Keratinocyte (primary cell): ENCODE data around the gene MPRIP.

GRCh38 chr17:15817477-15818030 lies 85.5 kb downstream of the TBC1D26 start:
CAGE:
- cytosol, long polyA minus RNA: no peak
- cytosol, long polyA plus RNA: no peak
- long polyA plus RNA: no peak
- nucleus, long polyA minus RNA: no peak
- nucleus, long polyA plus RNA: no peak

GRCh38 chr17:16024763-16025386 lies 25.3 kb downstream of the TTC19 start:
CAGE:
- cytosol, long polyA minus RNA: no peak
- cytosol, long polyA plus RNA: no peak
- long polyA plus RNA: no peak
- nucleus, long polyA minus RNA: no peak
- nucleus, long polyA plus RNA: no peak

DNA sequence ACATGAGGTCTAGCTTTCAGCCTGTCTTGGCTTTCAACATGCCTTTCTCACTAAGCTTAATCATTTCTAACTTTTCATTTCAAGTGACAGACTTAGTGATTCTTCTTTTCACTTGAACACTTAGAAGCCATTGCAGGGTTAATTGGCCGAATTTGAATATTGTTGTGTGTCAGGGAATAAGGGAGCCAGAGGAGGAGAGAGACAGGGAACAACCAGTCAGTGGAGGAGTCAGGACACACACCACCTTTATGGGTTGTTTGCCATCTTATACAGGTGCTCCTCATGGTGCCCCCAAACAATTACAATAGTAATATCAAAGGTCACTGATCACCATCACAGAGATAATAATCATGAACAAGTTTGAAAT lies 37.3 kb downstream of the TTC19 start:
CAGE:
- cytosol, long polyA minus RNA: no peak
- cytosol, long polyA plus RNA: no peak
- long polyA plus RNA: no peak
- nucleus, long polyA minus RNA: no peak
- nucleus, long polyA plus RNA: no peak

DNA sequence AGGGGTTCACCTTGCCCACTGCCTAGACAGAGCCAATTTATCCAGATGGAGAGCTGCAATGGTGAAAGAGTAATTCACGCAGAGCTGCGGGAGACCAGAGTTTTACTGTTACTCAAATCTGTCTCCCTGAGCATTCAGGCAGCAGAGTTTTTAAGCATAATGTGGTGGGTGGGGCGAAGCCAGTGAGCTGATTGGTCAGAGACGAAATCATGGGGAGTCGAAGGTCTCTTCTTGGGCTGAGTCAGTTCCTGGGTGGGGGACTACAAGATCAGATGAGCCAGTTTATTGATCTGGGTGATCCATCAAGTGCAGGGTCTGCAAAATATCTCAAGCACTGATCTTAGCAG lies 26.7 kb downstream of the PIGL start:
CAGE:
- cytosol, long polyA minus RNA: no peak
- cytosol, long polyA plus RNA: no peak
- long polyA plus RNA: no peak
- nucleus, long polyA minus RNA: no peak
- nucleus, long polyA plus RNA: no peak

CAGE:
- cytosol, long polyA minus RNA: no peak
- cytosol, long polyA plus RNA: no peak
- long polyA plus RNA: no peak
- nucleus, long polyA minus RNA: no peak
- nucleus, long polyA plus RNA: no peak
Observed at GRCh38 chr17:16298066-16298438, 55.2 kb downstream of the CENPV start.

GRCh38 chr17:16342533-16343177 lies 10.6 kb downstream of the CENPV start:
CAGE:
- cytosol, long polyA minus RNA: no peak
- cytosol, long polyA plus RNA: no peak
- long polyA plus RNA: no peak
- nucleus, long polyA minus RNA: no peak
- nucleus, long polyA plus RNA: no peak

CAGE:
- cytosol, long polyA minus RNA: no peak
- cytosol, long polyA plus RNA: no peak
- long polyA plus RNA: no peak
- nucleus, long polyA minus RNA: no peak
- nucleus, long polyA plus RNA: no peak
Observed at GRCh38 chr17:16398436-16399138, 16.8 kb upstream of the TRPV2 start.

DNA sequence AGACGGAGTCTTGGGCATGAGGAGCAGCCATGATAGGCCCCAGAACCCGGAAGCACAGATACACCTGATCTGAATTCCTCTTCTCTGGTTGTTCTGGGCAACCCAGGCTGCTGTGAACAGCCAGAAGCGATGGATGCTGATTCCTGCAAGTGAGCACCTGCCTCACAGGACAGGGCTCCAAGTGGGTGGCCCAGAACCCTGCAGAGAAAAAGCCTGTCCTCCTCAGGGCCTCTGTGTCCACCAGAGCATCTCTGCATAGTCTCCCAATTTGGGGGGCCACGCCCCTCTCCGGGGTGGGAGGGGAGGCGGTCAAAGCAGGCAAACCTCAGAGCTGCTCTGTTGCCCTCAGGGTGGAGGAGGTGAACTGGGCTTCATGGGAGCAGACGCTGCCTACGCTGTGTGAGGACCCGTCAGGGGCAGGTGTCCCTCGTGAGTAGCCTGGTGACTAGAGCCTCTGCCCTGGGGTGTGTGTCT lies 19.2 kb downstream of the TRPV2 start:
CAGE:
- cytosol, long polyA minus RNA: no peak
- cytosol, long polyA plus RNA: no peak
- long polyA plus RNA: no peak
- nucleus, long polyA minus RNA: no peak
- nucleus, long polyA plus RNA: no peak

DNA sequence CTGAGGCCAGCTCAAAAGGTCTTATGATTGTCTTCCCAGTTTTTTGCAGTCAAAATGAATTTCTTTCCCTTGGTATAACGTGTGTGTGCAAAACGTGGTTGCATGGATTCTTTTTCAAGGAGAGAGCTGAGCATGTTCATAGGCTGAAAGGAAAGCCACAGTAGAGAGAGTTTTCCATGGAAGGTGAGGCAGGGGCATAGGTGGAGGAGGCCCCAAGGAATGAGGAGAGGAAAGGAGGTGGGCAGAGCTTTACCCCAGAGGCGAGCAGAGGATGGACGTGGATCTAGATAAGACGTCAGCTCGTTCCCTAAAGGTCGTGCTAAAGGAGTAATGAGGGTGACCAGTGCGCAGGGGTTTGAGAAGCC lies 22.8 kb downstream of the TRPV2 start:
CAGE:
- cytosol, long polyA minus RNA: no peak
- cytosol, long polyA plus RNA: no peak
- long polyA plus RNA: no peak
- nucleus, long polyA minus RNA: no peak
- nucleus, long polyA plus RNA: no peak

DNA sequence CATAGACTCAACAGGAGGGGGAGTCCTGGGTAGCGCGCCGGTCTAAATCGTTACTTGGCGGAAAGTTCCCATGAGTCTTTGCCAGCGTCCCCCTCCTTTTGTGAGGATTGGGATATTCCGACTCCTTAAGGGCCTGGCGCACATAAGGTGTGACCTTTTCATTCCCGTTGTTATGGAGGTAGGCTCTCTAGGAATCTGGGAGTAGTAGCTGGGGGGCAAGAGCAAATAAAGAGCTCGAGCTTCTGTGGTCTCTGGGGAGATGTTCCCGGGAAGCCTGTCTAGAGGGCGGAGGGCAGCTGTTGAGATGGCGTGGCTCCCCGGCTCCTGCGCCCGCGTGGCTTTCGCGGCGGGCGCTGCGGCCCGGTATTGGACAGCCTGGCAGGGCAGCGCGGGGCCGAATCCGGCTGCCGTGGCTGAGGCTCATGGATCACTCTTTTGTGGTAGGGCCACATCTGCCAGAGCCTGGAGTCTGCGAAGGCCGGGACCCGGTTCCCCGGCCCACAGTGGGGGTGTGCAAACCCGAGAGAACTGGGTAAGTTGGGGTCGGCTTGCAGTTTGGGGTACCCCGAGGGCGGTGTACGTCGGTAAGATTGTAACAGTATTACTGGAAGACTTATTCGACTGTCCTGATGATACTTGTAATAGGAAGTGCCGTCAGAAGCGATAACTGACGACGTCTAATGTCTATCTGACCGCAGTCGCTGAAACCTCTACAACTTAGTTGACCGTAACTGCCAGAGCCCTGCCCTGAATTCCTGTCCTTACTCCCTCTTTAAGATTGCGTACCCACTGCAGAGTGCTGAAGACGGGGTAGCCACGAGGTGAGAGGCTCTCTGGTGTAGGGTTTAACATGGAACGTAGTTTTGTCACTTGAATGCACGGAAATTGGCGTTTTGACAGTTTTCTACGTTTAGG lies 23.8 kb downstream of the TRPV2 start:
CAGE:
- cytosol, long polyA minus RNA: start-site peak on the plus strand centred at position 173 of the sequence, 7 bp wide, 20 reads
- cytosol, long polyA plus RNA: start-site peak on the plus strand centred at position 155 of the sequence, 54 bp wide, 1,033 and 110 reads in 2 replicates
- long polyA plus RNA: no peak
- nucleus, long polyA minus RNA: no peak
- nucleus, long polyA plus RNA: start-site peak on the plus strand centred at position 166 of the sequence, 31 bp wide, 477 and 50 reads in 2 replicates

DNA sequence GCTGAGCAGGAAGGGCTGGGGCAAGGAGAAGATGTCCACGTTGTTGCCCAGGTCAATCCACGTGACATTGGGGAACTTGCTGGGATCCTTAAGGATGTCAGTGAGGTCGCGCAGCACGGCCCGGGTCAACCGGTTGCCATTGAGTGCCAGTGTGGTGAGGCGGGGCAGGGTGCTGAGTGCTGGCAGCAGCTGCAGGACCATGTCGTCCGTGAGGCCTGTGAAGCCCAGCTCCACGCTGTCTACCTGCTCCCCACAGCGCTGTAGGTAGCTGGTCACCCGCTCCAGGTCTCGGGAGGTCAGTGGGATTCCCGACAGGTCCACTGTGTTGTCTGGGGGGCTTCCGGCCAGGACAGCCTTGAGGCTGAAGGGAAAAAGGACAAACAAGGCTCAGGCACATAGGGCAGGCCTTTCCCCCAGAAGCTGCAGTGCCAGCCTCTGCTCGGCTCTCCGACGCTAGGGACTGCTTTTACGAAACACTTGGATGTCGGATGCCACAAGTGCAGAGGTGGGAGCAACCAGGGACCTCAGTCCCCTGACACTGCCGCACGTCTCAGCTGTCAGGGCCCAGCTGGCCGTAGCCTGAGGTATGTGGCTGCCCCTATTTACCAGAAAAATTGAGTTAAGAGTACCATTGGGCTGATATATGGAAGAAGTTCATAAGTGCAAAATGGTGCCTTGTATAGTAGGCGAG lies 28.5 kb downstream of the TRPV2 start:
CAGE:
- cytosol, long polyA minus RNA: no peak
- cytosol, long polyA plus RNA: no peak
- long polyA plus RNA: no peak
- nucleus, long polyA minus RNA: no peak
- nucleus, long polyA plus RNA: no peak

CAGE:
- cytosol, long polyA minus RNA: no peak
- cytosol, long polyA plus RNA: no peak
- long polyA plus RNA: no peak
- nucleus, long polyA minus RNA: start-site peak on the plus strand at chr17:16456051-16456313, 8 reads
- nucleus, long polyA plus RNA: no peak
Observed at GRCh38 chr17:16455723-16456529, 36.1 kb downstream of the LRRC75A start.

CAGE:
- cytosol, long polyA minus RNA: no peak
- cytosol, long polyA plus RNA: no peak
- long polyA plus RNA: no peak
- nucleus, long polyA minus RNA: no peak
- nucleus, long polyA plus RNA: no peak
Observed at GRCh38 chr17:16464535-16465145, 27.4 kb downstream of the LRRC75A start.

DNA sequence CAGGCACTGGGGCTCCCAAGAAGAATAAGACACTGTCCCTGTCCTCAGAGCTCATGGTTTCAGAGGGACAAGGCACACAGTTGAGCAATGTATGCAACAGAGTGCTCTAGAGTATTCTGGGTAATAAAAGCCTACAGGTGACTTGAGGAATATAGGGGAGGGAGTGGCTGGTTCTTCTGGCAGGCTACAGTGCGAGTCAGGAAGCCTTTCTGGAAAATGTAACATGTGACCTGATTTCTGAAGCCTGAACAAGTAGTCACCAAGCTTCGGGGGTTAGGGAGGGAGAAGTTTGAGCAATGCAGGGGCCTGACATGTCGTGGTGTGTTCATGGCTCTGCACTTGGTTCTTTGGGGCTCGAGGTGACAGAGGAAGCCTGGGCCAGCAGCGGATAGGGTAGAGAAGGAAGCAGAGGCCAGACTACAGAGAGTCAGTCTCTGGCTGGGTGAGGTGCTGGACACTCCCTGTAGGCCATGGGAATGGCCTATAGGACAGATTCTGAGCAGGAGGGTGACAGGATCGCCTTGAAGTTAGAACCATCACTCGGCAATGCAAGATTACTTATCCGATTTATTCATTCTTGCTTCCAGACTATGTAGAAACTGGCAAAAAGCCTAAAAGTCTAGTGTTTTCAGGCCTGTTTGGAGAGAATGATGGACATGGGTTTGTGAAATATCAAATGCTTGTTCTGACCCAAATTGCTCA lies 16.1 kb upstream of the LRRC75A start:
CAGE:
- cytosol, long polyA minus RNA: no peak
- cytosol, long polyA plus RNA: no peak
- long polyA plus RNA: no peak
- nucleus, long polyA minus RNA: no peak
- nucleus, long polyA plus RNA: no peak

GRCh38 chr17:16521143-16521446 lies 29.1 kb upstream of the LRRC75A start:
CAGE:
- cytosol, long polyA minus RNA: no peak
- cytosol, long polyA plus RNA: no peak
- long polyA plus RNA: no peak
- nucleus, long polyA minus RNA: no peak
- nucleus, long polyA plus RNA: no peak

GRCh38 chr17:17041886-17042769 lies at the start of gene MPRIP:
Gene MPRIP (plus strand): TSS chr17:17042457.
CAGE:
- cytosol, long polyA minus RNA: no peak
- cytosol, long polyA plus RNA: no peak
- long polyA plus RNA: no peak
- nucleus, long polyA minus RNA: no peak
- nucleus, long polyA plus RNA: start-site peak on the plus strand at chr17:17042380-17042549, 46 and 20 reads in 2 replicates

CAGE:
- cytosol, long polyA minus RNA: no peak
- cytosol, long polyA plus RNA: no peak
- long polyA plus RNA: no peak
- nucleus, long polyA minus RNA: no peak
- nucleus, long polyA plus RNA: no peak
Observed at GRCh38 chr17:17126467-17126994, 79.6 kb downstream of the PLD6 start.

CAGE:
- cytosol, long polyA minus RNA: no peak
- cytosol, long polyA plus RNA: no peak
- long polyA plus RNA: no peak
- nucleus, long polyA minus RNA: no peak
- nucleus, long polyA plus RNA: no peak
Observed at GRCh38 chr17:17136146-17136516, 70.0 kb downstream of the PLD6 start.

GRCh38 chr17:17191245-17191862 lies 14.8 kb downstream of the PLD6 start:
CAGE:
- cytosol, long polyA minus RNA: no peak
- cytosol, long polyA plus RNA: no peak
- long polyA plus RNA: no peak
- nucleus, long polyA minus RNA: no peak
- nucleus, long polyA plus RNA: no peak

DNA sequence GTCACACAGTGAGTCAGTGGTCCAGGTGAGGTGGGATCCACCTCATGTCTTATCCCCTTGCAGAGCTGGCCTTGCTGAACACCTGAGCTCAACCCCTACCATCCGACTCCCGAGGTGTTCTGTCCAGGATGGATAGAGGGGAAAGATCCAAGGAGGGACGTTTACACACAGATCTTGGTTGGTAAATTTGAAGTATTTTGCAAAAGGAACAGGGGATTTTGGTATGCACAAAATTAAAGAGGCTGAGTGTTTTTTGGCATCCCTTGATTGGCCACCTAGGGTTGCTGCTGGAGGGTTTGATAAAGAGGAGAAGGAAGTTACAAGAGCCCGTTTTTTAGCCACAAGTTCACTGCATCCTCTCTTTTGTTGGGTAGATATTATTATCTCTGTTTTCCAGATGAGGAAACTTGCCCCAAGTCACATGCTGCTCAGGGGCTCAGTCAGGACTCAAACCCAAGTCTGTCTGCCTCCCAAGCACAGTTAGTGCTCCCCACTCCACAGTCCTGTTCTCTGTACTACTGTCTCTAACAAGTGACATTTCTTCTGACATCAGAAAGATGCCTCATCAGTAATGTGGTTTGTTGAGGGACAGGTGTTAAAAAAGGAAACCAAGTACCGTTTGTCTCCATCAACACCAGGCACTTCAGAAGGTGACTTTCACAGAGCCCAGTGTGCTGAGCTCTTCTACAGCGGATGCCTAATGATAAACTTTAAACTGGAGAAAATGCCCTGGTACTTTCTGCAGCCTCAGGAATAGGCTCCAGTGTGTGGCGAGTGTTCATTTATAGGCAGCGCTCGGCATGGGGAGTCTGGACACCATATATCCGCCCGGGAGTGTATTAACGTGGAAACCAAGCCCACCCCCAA lies 1.4 kb downstream of the NT5M start:
CAGE:
- cytosol, long polyA minus RNA: no peak
- cytosol, long polyA plus RNA: no peak
- long polyA plus RNA: no peak
- nucleus, long polyA minus RNA: no peak
- nucleus, long polyA plus RNA: no peak